Daoy (cell line): ENCODE results near the genes GPR152 and GSTP1.

GRCh38 chr11:67248509-67249264, 17.6 kb upstream of the GRK2 start:
- RAMPAGE, long total RNA = no peak

- RAMPAGE, long total RNA = no peak
Observed at GRCh38 chr11:67249856-67251110, 16.0 kb upstream of the GRK2 start.

GRCh38 chr11:67253283-67253684, 13.0 kb upstream of the GRK2 start:
- RAMPAGE, long total RNA = no peak

GRCh38 chr11:67290858-67291421, 1.8 kb downstream of the ANKRD13D start:
- RAMPAGE, long total RNA = no peak

DNA sequence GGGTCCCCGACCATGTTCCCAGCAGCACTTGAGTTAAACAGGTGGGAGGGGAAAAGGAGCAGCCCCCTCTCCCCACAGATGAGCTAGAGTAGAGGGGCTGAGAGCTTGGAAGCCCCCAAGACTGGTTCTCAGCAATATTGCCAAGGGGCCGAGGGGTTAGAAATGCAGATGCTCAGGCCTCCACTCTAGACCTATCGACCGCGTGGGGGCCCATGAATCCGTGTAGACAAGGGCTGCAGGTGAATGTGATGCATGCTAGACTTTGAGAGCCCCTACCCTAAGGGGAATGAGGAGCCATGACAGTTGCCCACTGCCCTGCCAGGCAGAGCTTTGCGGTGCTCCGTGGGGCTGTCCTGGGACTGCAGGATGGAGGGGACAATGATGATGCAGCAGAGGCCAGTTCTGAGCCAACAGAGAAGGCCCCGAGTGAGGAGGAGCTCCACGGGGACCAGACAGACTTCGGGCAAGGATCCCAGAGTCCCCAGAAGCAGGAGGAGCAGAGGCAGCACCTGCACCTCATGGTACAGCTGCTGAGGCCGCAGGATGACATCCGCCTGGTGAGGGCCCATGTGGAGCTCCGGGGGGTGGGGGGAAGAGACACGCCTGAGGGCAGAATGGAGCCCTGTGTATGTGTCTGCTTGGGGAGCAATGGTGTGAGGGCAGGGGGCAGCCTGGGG, 1.3 kb downstream of the SSH3 start:
- RAMPAGE, long total RNA = no peak

GRCh38 chr11:67311443-67312406, 8.4 kb downstream of the SSH3 start:
- RAMPAGE, long total RNA = no peak

DNA sequence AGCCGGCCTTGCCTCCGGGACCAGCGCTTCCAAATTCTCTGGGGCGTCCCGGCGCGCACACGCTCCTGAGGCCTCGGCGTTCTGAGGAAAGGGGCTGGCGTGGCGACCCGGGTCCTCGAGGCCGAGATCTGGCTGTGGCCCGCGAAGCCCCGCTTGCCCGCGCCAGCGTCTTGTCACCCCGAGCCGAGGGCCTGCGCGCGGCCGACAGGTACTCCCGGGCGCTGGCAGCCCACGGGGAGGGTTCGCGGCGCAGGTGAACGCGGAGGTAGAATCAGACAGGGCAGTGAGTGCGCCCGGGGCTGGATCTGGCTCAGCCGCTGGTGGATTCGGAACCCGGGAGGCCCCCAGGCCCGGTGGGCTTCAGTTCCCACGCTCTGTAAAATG, 14.7 kb downstream of the SSH3 start:
- RAMPAGE, long total RNA = no peak

GRCh38 chr11:67345861-67346986, 7.1 kb downstream of the POLD4 start:
- RAMPAGE, long total RNA = no peak

DNA sequence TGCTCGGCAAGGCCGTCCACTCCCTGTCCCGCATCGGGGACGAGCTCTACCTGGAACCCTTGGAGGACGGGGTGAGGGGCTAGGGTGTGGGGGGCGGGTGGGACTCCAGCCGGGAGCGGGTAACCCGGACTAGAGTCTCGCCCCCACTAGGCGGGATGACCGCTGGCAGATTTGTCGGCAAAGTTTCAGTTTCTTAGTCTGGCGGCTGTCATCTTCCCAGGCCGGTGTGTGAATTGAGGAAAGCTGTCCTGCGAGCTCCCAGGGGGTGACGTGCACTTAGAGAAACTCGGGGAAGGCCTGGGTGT, 327 bp downstream of the RAD9A start:
- RAMPAGE, long total RNA = no peak

GRCh38 chr11:67451923-67452758, at the start of gene GPR152:
GPR152 (minus strand) TSS chr11:67452729.
- RAMPAGE, long total RNA = no peak

GRCh38 chr11:67483701-67484607, 1.1 kb downstream of the AIP start:
- RAMPAGE, long total RNA = no peak

- RAMPAGE, long total RNA = start-site peak on the plus strand at chr11:67583803-67583829, 5,436 and 927 reads in 2 replicates
Observed at GRCh38 chr11:67583324-67583946, at the start of gene GSTP1. GSTP1 (plus strand) TSS chr11:67583812.

GRCh38 chr11:67583947-67584598, 461 bp downstream of the GSTP1 start:
- RAMPAGE, long total RNA = no peak

DNA sequence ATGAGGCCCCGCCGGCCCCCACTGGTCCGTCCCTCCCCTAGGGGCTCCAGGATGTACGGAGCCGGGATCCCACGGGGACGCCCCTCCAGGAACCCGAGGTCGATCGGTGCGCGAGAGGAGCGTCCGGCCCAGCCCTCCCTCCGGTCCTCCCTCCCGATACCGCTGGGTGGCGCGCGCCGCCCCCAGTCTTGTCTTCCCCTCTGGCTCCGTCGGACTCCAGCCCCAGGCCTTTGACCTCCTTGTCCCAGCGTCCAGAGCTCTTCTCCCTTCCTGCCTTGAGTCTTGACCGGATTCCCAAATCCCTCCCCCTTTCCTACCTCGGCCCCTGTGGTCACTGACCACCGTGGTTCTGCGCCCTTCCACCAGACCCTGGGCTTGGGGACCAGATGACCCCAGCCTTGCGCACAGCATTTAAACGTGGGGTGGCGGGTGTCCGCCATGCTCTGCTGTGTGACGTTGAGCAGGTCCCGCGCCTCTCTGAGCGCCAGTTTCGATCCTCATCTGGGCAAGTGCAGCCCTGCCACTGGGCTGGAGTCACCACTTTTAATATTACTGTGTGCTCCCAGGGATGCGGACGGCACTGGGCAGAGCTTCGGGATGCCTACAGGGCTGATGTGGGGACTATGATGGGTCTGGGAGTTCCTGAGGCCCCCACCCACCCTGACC, 1.0 kb upstream of the NUDT8 start:
- RAMPAGE, long total RNA = no peak

GRCh38 chr11:67634714-67635248, 4.8 kb downstream of the TBX10 start:
- RAMPAGE, long total RNA = no peak

GRCh38 chr11:67886215-67886753, 117.6 kb downstream of the UNC93B1 start:
- RAMPAGE, long total RNA = no peak

DNA sequence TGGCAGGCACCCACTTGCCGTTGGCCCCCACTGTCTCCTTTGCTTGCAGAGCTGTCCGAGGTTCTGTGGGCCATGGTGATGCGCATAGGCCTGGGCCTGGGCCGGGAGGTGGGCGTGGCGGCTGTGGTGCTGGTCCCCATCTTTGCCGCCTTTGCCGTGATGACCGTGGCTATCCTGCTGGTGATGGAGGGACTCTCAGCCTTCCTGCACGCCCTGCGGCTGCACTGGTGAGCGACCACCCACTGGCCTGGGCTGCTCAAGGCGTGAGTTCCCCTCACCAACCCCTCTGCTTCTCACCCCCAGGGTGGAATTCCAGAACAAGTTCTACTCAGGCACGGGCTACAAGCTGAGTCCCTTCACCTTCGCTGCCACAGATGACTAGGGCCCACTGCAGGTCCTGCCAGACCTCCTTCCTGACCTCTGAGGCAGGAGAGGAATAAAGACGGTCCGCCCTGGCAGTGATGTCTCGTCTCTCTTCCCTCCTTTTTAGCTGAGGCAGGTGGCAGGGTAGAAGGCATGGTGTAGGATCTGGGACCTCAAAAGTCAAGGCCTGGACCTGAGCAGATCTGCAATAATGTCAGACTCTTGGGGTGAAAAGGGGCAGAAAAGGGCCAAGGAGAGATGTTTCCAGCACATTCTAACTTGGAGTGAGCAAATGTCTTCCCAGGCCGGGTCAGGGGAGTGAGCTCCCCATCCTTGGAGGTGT, 11.8 kb downstream of the TCIRG1 start:
- RAMPAGE, long total RNA = no peak

DNA sequence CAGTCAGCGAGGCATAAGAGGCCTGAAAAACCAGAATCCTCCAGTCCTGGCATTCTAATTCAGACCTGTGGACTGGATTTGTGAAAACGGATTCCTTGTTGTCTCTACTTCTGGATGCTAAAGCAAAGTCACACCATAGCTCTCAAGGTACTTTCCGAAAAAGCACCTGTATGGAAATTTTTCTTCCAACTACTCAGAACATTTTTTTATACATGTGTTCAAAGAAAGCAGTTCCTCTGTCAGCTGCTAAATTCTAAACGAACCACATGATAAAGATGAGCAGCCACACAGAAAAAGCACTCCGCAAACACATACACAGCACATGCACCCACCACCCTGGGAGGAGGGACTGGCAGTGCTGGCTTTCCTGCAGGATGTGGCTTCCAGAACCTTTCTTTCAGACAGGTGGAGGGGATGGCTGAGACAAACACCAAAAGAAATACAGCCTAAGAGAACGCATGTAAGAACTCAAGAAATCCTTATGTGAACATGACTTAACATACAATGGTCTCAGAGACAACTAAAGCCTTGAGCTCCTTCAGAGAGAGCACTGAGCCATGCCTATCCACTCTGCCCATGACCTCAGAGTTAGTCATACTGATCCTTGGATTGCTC, 43.0 kb upstream of the CHKA start:
- RAMPAGE, long total RNA = no peak

GRCh38 chr11:68276141-68276623, 4.4 kb upstream of the C11orf24 start:
- RAMPAGE, long total RNA = no peak

DNA sequence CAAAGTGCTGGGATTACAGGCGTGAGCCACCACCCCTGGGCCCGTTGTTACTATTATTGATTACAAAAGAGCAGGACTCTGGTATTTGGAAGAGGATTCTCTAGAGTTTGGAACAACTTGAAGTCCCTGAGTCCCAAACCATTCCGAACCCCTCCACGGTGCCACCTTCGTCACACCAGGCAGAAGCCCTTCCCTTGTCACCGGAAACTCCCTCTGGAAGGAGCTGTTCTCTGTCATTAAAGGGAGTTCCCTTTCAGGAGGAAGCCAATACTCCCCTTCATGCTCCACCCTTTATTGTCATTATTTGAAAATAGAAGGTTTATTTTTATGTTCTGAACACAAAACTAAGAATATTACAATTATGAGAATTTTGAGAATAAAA, 5.1 kb upstream of the C11orf24 start:
- RAMPAGE, long total RNA = no peak